ENCODE measurements around a stretch of chr7.

GRCh38 chr7:111831078-111831943 lies 269.0 kb upstream of the IMMP2L start:
- RRBS, result no CpG with 5 or more reads among the region's 5 CpGs

GRCh38 chr7:111860380-111861017 lies 298.2 kb upstream of the IMMP2L start:
- RRBS, result no CpG with 5 or more reads among the region's 8 CpGs

- RRBS, result no CpG with 5 or more reads among the region's 8 CpGs
Measured at GRCh38 chr7:111873267-111873638, 311.0 kb upstream of the IMMP2L start.

- RRBS, result no CpG with 5 or more reads among the region's 4 CpGs
Measured at GRCh38 chr7:112089116-112090288, 116.7 kb downstream of the DOCK4 start.

DNA sequence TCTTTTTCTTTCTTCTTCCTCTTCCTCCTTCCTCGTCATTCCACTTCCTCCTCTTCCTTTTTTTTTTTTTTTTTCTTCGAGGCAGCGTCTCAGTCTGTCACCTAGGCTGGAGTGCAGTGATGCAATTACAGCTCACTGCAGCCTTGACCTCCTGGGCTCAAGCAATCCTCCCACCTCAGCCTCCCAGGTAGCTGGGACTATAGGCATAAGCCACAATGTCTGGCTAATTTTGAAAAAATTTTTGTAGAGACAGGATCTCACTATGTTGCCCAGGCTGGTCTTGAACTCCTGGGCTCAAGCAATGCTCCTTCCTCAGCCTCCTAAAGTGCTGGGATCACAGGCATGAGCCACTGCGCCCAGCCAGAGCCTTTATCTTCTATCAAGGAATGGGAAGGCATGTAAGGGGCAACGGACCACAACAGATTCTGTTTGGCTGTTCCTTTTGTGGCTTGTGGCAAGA lies 100.5 kb downstream of the DOCK4 start:
- RRBS, result no CpG with 5 or more reads among the region's 5 CpGs

DNA sequence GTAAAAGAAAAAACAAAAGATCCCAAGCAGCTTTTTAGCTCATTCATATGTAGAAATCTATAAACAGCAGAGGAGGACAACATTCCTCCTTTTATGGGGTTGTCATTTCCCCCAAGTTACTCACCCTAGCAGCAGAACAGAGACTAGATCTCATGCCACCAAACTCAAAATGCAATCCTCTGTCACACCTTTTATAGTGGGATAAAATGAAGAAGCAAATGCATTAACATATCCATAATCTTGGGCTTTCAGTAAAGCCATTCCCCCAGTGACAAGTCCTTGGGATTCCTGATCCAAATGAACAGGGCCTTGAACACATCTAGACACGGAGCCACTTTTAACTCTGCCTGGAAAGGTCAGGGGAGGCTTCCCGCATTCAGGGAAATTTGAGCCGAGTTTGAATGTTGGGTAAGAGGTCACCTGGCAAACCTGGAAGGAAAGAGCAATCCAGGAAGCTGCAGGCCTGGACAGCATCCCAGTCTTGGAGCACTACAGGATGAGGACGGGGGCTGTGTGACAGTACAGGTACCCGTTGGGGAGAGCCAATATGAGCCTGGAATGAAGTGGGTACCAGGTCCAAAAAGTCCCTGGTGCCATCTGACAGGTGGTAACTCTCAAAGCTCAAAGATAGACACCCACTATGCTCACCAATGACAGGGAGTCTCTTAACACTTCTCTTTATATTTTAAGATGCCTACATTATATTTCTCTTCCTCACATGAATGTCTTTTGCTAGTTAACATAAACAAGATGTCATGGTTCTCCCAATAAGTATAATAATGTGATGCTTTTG lies 76.3 kb downstream of the DOCK4 start:
- RRBS, result no CpG with 5 or more reads among the region's 5 CpGs

GRCh38 chr7:112195854-112196584 lies 10.2 kb downstream of the DOCK4 start:
- RRBS, result no CpG with 5 or more reads among the region's 10 CpGs

- RRBS, result no CpG with 5 or more reads among the region's 3 CpGs
Measured at GRCh38 chr7:112245268-112245612, 38.7 kb downstream of the ZNF277 start.

GRCh38 chr7:112477738-112477992 lies 3.1 kb upstream of the LSMEM1 start:
- RRBS, result no CpG with 5 or more reads among the region's 2 CpGs

- RRBS, result no CpG with 5 or more reads among the region's 3 CpGs
Measured at GRCh38 chr7:113551826-113552297, 366.9 kb downstream of the PPP1R3A start.

GRCh38 chr7:114426331-114426910 lies 11.8 kb downstream of the FOXP2 start:
- RRBS, result no CpG with 5 or more reads among the region's 3 CpGs

GRCh38 chr7:116097288-116097833 lies 66.8 kb upstream of the TFEC start:
- RRBS, result no CpG with 5 or more reads among the region's 4 CpGs

- RRBS, result no CpG with 5 or more reads among the region's 13 CpGs
Measured at GRCh38 chr7:116354494-116355770, 144.6 kb downstream of the TES start.

DNA sequence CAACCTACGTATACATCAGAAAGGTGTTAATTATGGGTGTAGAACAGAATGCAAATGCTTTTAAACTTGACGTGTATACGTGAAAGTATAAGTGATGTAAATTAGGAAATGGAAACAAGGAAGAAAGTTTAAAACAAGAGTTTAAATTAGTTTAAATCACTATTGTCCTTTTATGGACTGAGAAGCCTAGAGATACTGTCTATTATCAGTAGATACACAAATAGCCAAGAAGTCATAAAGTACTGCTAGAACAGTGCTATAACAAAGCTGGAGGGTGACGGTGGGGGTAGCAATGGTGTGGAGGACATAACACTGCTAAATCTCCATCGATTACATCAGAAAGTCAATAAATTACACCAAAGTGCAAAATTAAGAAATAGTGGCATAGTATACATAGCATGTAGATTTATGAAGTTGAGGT lies 50.1 kb upstream of the CAV2 start:
- RRBS, result no CpG with 5 or more reads among the region's 5 CpGs

- RRBS, result no CpG with 5 or more reads among the region's 4 CpGs
Measured at GRCh38 chr7:116503748-116504240, 4.3 kb downstream of the CAV2 start.

GRCh38 chr7:116771646-116771968 lies 90.8 kb upstream of the CAPZA2 start:
- RRBS, result no CpG with 5 or more reads among the region's 6 CpGs

DNA sequence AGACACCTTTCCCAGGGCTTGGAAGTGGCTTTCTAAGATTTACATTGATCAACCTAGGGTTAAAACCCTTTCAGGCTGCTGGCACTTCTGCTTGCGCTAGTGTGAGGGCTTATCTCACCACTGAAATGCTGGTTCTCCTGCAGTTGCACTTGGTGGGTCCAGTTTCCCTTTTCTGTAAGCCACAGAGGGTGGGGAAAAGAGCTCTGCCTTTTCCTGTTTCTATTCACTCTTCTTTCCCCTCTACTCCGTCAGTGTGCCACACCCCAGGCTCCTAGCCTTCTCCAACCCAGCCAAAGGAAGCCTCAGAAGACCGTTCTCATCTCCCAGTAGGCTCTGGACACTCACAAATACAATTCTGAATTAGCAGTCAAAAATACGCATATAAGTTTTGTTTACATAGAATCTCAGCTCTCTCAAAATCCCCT lies 19.0 kb upstream of the CAPZA2 start:
- RRBS, result no CpG with 5 or more reads among the region's 4 CpGs

DNA sequence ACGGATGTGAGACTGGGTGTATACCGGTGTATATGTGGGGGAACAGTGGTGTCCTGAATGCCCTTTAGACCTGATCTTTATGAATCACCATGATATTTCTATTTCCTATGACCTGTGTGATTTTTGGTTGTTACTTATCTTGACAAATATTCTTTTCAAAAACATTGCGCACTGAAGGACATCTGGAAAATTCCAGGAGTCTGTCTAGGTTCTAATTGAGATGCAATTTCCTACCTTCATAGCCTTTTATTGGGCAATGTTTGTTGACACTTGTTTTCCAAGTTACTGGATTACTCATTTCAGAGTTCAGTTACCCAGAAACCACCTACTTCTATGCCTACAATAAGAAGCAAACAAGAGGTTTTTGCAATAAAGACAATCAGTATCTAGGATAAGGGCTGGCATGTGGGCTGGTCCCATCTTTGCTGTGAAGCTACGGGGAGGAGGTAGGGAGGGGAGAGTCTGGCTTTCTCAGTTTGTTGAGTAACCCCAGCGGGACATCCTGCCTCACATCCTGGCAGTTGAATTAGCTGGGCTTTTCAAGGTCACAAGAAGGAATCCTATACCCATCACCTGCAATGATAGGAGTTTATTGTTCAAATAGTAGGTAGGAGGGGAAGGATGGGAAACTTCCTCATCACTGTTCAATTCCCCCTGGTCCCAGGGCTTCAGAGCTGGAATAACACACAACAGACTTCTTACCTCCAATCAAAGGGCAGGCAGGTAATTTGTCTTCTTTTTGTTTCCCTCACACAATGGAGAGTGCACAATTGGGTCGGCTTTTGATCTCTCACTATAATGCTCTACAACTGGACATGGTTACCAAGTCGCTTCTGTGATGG lies 190.2 kb downstream of the CTTNBP2 start:
- RRBS, result no CpG with 5 or more reads among the region's 7 CpGs

DNA sequence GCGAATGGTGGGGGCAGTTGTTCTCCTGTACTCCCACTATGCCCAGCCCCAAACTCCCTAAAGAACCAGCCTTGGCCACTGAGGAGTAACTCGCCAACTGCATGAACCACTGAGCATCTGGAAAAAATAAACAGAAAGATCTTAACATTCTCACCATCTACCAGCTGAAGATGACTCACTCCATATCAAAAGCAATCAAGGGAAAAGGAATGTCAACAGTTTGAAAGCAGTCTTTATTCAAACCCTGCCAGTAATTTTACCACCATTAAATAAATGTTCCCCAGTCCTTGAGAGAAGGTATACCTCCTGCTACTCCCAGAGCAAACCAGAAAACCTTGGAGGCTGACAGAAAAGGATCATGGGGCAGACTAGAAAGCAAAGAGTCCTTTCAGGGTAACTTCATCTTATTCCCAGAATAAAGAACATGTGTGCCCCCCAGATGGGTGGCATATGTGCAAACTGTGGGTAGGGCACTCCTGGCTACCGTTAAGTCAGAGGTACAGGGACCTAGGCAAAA lies 45.3 kb downstream of the CTTNBP2 start:
- RRBS, result no CpG with 5 or more reads among the region's 3 CpGs

Measured in OVCAR3 (cell line).